Mesangial cell (primary cell): ENCODE data around the genes NAT16 and MYL10.

GRCh38 chr7:101173909-101174677, 6.0 kb downstream of the NAT16 start:
- RAMPAGE, long total RNA: no peak

GRCh38 chr7:101180014-101180480, at the start of gene NAT16:
Gene NAT16, minus strand, starts transcription at chr7:101180293.
- RAMPAGE, long total RNA: no peak

DNA sequence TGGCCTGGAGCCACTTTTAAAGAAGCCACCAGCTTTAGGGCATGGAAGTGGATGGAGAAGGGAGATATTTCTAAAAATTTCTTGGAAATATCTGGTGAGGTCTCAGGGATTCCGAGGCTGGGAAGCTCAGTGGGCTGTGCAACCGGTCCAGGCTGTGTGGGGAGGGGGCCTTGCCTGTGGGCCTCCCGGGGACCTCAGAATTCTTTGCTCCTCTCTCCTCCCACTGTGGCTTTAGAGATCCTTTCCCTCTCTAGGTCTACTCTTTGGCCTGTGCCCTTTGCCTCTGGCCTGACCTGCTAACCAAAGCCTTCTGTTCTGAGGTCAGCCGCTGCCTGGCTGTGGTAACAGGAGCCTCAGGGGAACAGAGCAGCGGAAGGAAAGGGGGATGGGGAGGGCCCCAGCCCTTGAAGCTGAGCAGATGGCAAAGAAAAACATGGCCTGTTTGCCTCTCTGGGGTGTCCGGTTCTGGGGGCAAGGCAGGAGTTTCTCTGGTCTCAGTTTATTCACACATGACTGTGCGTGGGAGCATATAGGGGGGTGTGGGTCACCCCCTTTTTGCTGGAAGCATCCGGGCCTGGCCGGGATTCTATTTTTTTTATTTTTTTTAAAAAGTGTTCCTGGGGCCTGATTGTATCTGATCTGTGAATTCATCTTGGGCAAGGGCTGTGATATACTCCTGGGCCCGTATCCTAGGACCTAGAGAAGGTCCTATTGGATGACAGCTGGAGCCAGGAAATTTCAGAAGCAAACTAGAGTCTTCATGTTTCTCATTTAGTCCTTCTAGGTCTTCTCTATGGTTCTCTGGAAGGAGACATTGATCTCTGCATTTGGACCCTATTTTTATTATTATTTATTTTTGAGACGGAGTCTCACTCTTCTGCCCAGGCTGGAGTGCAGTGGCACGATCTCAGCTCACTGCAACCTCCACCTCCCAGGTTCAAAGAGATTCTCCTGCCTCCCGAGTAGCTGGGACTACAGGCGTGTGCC, 28.3 kb downstream of the COL26A1 start:
- RAMPAGE, long total RNA: no peak

GRCh38 chr7:101629198-101629525, at the start of gene MYL10:
Gene MYL10, minus strand, starts transcription at chr7:101629296.
- RAMPAGE, long total RNA: no peak

DNA sequence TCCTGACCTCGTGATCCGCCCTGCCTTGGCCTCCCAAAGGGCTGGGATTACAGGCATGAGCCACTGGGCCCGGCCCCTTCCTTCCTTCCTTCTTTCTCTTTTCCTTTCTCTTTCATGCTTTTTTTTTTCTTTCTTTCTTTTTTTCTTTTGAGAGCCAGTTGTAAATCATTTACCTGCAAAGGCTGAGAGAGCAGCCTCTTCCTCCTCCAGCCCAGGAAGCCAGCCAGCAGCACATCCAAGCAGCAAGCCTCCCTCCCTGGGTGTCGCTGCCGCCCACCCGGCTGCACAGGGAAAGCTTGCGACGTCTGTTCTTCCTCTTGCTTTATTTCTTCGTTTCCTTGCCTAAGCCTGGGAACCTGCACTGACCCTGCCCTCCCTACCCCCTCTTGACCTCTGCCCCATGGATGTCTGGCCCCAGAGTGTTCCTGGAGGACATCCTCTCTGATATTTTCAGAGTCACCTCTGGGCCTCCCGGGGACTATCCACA, 62.8 kb upstream of the MYL10 start:
- RAMPAGE, long total RNA: no peak

DNA sequence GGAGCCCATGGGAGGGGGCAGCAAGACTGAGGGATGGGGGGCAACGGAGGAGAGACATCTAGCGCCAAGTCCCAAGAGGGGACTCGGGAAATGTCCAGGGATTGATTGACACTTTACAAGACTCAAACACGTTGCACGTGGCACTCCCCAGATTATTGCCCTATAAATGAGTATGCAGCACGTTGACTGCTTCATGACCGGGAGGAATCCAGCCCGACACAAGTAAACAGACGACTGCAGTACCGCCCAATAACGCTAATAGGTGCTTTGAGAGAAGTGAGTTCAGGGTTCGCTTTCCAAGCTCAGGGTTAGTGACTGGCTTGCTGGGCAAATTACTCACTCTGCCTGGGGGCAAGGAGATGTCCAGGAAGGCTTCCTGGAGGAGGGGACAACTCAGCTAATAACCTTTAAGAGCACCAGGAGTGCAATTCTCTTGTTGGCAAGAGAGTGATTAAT, 73.3 kb upstream of the MYL10 start:
- RAMPAGE, long total RNA: no peak

GRCh38 chr7:101736062-101736450, 81.4 kb upstream of the CUX1 start:
- RAMPAGE, long total RNA: no peak

- RAMPAGE, long total RNA: no peak
Measured at GRCh38 chr7:101739289-101739488, 78.2 kb upstream of the CUX1 start.

DNA sequence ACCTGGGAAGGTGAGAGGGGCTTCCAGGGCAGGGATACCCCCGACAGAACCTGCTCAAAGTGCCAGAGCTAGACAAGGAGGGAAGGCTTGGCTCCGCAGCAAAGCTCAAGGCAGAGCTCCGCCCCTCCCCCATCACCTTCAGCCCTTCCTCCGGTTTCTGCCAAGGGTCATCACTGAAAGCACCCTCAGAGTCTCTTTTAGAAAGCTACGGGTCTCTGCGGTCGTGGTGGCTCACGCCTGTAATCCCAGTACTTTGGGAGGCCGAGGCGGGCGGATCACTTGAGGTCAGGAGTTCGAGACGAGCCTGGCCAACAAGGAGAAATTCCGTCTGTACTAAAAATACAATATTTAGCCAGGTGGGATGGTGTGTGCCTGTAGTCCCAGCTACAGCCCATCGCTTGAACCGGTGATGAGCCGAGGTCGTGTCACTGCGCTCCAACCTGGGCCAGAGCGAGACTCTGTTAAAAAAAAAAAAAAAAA, 73.3 kb upstream of the CUX1 start:
- RAMPAGE, long total RNA: no peak

DNA sequence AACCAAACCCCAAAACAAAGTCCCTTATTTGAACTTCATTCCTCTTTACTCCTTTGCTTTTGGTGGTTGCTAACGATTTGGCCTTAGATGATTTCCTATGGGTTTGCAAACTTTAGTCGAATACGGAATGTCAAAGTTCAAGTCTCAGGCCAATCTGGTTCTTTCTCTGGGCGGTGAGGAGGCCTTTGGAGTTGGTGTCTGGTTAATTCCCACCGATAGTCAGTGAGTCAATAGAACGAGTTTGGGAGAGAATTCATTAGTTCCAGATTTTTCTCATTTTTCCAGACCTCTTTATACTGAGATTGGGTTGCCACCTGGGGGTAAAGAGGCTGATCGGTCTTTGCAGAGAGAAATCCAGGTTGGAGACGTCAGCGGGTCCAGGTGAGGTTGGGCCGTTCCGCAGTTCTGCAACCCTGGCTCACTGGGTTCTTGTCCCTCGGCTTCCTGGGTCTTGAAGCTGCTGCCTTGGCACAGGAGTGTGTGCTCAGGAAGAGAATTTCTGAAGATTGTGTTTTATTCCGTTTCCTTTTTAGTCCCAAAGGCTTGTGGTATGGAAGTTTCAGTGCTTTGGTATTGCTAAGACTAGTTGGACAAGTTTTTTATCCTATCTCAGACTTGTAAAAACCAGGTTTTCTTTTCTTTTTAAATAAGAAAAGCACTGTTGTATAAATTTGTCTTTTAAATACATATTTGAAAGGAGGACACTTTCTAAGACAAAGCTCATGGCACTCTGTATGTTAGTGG, 1.3 kb downstream of the CUX1 start:
- RAMPAGE, long total RNA: no peak

GRCh38 chr7:101875310-101875758, 57.9 kb downstream of the CUX1 start:
- RAMPAGE, long total RNA: no peak

DNA sequence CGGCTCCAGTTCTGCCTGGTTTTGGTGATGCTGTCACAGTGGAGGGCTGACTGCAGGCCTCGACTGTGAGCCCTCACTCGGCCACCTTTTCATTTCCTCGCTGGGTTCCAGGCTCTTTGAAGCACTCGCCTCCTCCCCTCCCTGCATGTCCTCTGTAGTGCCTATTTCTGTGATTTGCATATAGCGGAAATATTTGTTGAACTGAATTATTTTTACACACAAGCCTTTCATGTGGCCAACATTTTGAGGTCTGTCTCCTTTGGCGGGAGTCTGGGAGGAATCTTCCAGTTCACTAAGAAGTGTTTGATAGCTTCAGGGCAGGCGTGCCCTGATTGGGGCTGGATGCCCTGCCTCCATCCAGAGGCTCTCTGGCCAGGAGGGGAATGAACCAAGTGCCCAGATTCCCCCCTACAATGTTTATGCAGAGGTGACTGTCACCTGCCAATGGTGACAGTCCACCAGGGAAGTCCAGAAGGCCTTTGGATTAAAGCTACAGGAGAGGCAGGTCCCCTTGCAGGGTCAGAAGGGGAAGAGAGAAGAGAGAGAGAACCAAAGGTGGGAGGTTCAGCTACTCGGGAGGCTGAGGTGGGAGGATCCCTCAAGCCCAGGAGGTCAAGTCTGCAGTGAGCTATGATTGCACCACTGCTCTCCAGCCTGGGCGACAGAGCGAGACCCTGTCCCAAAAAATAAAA, 67.6 kb downstream of the CUX1 start:
- RAMPAGE, long total RNA: no peak

DNA sequence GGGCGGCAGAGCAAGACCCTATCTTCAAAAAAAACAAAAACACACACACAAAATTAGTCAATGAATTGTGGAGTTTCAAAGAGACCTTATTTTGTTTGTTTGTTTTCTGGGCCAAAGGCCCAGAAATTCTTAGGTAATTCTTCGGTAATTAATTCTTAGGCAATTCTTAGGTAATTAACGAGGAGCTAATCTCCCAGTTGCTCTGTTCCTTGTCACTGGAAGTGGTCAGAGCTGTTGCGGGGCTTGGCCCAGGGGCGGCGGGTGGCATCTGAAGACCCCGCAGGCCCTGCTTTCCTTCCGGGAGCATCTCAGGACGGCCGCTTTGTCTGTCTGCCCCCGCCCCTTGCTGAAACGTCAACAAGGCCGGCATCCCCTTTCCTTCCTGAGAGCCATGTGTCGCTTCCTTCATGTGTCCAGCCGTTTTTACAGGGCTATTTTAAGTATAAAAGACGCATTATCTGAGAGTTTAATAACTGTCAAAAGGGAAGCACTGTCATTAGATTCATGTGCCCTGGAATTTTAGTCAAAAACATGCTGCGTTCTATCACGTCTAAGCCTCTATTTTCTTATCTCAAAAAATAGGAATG, 110.3 kb downstream of the CUX1 start:
- RAMPAGE, long total RNA: no peak

DNA sequence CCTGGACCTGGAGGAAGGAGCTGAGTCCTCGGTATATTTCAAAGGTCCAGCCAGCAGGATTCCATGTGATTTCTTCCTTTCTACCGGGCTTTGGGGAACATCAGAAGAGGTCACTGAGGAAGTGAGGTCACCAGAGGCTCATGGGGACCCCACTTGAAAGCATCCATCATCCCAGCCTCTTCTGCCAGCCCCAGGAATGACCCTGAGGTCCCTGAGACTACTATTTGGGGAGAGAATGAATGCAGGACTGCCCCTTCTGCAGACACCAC, 12.9 kb downstream of the SH2B2 start:
- RAMPAGE, long total RNA: no peak

DNA sequence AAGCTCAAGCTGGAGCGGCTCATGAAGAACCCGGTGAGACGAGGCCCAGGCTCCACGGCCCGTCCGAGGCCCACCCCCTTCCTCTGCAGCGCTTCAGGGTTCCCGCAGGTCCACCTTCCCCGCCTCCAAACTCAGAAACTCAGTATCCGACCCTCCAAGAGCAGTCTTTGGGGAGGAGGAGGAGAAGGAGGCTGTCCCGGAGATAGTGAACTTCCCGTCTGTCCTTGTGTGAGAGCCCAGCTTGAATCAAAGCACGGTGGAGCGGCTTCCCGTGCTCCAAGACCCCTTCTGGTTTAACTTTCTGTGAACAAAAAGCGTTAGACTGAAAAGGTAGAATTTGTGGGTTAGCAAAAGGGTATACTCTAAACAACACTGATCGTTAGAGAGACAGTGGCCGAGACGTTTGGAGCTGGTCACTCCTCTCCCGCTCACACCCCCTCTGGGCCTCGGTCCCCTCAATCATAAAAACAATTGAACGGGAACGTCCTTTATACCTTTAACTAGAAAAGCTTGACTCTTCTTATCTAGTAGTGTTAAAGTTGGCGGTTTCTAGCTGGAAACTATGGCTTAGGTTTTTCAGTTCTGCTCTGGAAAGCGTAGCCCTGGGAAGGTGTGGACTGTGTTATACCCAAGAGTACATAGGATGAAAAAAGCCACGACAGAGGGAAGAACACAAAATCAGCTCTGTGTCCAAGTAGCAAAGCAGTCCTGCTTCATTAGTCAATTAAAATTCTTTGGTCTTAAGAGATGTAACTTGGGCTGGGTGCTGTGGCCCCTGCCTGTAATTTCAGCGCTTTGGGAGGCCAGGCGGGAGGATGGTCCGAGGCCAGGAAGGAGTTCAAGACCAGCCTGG, 568 bp downstream of the PRKRIP1 start:
- RAMPAGE, long total RNA: no peak

DNA sequence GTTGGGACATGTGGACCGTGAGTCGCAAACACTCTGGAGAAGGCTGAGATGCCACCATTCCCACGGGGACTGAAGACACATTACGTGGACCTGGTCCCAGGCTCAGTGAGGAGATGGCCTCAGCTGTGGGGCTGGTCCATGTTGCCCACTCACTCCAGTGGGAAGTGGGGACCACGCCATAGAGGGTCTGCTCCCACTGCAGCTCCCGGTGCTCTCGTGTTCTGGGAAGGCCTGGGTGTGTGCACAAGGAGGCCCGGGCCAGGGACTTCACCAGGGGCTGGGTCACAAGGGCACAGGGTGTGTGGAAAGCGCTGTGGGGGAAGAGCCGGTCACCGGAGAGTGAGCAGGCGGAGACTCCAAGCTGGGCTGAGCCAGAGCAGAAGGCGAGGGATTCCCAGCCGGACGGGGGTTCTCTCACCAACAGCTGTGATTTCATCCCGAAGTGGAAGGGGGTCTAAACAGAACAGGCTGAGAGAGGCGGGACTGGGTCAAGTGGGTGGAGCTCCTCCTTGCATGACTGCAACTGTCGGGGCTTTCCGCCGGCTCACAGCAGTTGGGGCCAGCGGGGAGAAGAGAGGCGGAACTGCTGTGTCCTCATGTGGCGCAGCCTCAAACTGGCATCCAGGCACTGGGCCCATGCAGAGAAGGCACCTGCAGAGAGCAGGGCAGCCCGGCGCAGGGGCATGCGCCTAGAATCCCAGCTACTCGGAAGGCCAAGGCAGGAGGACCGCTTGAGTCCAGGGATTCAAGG, 7.7 kb upstream of the ORAI2 start:
- RAMPAGE, long total RNA: no peak

DNA sequence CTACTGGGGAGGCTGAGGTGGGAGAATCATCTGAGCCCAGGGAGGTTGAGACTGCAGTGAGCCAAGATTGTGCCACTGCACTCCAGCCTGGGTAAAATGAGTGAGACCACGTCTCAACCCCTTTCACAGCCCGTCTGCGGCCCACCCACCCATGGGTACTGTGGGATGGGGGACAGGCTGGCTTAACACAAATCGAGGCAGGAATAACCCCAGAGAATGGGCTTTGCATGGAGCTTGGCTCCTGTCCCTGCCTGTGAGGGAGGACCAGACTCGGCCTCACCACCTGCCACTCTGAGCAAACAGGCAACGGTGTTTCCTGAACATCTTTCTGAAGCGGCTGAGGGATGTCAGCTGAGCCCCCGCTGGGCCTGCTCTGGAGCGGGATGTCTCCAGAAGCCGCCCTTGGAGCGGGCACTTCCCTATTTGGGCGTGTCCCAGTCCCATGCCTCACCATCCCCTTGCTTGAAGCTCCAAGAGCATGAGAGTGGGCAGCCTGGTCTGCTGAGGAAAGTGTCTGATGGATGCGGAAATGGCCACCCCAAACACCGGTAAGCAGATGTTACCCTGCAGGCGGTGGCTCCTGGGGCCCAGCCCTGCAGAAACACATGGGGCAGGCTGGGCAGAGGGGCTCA, 10.3 kb downstream of the ALKBH4 start:
- RAMPAGE, long total RNA: no peak

- RAMPAGE, long total RNA: no peak
Measured at GRCh38 chr7:102468641-102469210, 3.9 kb downstream of the LRWD1 start.

DNA sequence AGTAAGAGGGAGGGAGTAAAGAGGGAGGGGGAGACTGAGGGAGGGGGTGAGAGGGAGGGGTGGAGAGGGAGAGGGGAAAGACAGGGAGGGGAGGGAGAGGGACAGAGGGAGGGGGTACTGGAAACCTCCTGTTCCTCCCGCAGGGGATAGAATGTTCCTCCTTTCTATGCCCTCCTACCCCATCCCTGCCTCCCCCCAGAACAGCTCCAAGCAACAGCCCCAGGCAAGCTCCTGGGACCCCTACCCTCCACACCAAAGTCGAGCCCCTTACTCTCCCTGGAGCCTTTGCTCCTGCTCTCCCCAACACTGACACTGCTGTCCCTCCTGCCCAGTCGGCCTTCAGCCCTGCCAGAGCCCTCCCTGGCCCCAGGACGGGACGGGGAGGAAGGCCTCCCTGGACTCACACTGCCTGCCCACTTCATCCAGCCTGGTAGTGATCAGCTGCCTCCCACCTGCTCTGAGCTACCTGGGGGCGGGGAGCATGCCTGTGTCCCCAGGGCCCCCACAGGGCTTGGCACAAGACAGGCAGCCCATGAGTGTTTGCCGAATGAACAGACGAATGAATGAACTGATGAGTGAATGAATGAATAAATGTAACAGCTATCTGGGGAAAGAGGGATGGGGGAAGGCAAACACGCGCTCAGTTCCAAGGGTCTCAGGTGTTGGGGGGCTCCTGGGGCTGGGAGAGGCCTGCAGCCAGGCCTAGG, 4.6 kb downstream of the RASA4B start:
- RAMPAGE, long total RNA: no peak

DNA sequence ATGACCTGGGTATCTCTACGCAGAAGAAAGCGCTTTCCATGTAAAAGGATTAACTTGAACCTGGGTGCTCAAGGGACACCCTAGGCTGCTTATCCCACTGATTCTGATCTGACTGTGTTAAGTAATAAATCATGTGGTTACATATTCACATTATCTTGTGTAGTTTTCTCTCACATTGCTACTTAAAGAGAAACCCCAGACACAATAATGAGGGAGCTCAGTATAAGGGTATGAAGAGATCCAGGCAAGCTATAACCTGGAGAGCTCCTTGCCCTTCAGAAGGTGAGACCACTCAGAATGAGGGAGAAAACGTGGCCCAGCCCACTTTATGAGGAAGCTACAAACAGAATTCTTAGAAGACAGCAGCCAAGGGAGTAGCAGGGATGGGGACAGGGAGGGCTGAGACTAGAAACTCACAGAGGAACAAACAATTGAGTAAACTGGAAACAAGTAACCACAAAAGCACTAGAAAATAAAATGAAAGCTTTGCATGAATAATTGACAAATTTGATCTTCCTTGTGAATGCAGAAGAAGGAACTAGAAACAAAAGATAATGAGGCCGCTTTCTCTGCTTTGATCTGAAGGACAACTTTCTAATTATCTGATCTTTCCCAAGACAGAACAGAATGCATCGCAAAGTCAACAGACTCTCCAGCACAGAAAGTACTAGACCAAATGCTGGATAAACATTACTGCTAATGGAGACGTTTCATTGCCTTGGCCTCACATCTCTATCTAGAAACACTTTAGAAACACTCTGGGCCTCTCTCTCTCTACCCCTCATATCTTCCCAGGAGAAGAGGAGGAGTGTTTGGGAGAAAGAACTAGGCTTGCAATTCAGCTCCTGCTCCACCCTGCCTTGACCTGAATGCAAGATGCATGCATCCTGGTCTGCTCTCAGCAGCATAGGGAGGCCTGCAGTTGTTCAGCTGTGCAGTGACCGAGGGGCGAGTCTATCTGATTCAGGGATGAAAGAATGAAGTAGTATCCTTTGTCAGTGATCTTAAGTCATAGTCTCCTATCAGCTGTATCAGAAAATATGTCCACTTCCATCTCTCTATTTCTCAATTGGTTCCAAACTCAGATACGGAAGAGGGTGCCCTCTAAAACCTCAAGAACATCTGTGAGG, 76.3 kb downstream of the LRRC17 start:
- RAMPAGE, long total RNA: no peak